HGPS cell (cell line): ENCODE measurements around a stretch of chr12.

- RRBS = no CpG with 5 or more reads among the region's 10 CpGs
These were observed 5.7 kb upstream of the MFAP5 start for GRCh38 chr12:8668174-8668831.

- RRBS = no CpG with 5 or more reads among the region's 5 CpGs
These were observed 48.1 kb upstream of the A2ML1 start for GRCh38 chr12:8774195-8774891.

GRCh38 chr12:8912909-8913404, 1.4 kb upstream of the PHC1 start:
- RRBS = no CpG with 5 or more reads among the region's 9 CpGs

DNA sequence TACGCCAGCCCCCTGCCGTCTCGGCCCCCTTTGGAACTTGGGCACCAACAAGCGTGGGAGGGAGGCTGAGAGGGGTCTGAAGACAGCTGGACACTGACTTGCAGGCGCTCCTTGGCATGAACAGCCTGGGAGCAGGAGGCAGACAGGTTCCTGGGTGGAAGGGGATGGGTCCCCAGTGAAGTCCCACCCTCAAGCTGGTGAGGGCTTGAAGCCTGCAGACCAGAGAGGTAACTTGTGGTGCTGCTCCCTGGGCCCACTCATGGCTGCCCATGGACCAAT, 50.3 kb downstream of the A2M start:
- RRBS = no CpG with 5 or more reads among the region's 5 CpGs

DNA sequence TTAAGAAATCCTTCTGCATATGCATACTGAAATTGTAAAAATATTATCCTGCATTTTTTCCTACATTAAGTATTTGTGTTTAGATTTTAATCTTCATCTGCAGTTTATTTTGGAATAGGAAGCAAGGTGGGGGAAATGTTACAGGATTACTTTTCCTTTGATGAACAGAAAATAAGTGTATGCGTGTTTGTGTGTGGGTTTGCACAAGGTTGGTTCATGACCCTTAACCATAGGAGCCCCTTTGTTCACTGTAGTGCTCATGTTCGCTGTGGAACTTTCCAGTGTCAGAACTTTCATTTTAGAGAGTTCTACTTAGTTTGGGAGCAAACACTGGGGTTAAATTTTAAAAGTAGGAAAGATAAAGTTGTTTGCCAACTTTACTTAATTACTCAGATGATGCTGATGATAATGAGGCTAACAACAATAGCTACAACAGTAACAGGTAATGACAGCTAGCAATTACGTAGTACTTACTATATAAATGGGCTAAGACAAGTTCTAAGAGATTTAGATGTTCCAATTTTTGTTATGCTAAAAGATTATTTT, 6.5 kb upstream of the A2M start:
- RRBS = no CpG with 5 or more reads among the region's 3 CpGs

DNA sequence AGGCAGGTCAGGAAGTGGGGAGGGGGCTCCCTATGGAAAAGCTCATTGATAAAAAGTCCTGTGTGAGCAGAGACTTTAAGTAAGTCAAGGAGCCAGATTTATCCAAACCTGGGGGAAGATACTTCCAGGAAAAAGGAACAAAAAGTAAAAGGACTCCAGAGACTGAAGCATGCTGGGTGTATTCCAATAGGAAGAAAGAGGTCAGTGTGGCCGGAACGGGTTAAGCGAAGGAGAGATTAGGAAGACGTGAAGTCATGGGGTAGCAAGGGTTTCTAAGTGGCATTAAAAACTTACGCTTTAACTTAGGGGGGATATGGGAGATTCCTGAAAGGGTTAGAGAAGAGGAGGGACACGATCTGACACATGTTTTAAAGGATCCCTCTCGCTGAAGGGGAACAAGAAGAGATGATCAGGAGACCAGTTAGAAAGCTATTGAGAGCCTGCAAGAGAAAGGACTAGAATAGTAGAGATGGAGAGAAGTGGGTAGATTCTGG, 29.7 kb upstream of the PZP start:
- RRBS = no CpG with 5 or more reads among the region's 7 CpGs

DNA sequence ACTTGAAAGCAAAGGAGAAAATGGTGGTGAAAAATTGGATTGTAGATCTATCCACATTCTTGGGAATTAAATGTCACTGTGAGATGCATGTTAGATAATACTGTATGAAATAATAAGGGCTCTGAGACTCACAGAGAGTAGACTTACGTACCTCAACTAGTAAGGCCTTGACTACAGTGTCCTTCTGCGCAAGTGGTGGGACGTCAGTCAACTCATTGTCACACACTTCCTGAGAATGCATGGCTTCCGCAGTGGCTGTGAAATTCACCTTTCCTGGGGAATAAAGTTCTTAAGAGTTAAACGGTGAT, 32.5 kb upstream of the PZP start:
- RRBS = no CpG with 5 or more reads among the region's 5 CpGs

DNA sequence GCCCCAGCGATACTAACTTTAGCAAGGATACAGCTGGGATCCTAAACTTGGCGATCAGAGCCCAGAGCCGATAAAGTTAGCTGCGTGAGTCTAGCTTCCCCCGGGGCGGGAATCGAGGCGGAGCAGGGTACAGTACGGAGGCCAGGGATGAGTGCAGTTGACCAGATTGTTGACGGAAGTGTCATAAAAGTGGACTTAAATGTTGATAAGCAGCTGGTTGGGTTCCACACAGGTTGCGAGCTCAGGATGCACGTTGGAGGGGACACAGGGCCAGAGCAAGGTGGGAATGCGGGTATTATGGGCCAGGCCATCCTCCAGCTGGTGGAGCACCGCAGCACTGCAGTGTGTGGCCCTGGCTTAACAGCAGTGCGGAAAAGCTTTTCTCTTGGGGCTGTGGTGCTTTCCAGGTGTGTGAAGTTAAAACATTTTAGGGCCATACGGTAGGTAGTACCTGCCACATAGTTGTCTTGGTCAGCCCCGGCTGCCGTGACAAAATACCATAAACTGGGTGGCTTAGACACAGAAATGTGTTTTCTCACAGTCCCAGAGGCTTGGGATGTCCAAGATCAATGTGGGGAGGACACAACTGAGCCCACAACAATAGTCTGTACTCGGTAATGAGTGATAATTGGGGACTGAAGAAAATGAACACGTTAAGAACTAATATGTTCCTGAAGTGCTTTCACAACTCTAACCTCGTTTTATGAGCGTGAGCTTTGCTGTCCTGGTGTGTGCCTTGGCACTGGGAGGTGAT, 76.2 kb upstream of the PZP start:
- RRBS = no CpG with 5 or more reads among the region's 22 CpGs

GRCh38 chr12:9364027-9365417, 156.3 kb upstream of the PZP start:
- RRBS = no CpG with 5 or more reads among the region's 17 CpGs

- RRBS = no CpG with 5 or more reads among the region's 14 CpGs
These were observed 160.4 kb downstream of the KLRB1 start for GRCh38 chr12:9447297-9447728.

DNA sequence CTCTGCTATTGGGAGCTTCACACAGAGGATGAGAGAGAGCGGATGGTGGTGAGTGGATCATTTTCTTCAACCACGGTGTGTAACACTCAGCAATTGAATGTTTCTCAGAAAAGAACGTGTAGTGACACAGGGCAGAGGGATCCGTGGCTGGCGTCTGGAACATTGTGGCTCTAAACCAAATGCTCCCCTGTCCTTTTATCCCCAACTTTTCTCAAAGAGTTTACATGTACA, 26.5 kb upstream of the CLEC2D start:
- RRBS = no CpG with 5 or more reads among the region's 5 CpGs

- RRBS = no CpG with 5 or more reads among the region's 6 CpGs
These were observed 21.4 kb downstream of the CLEC2A start for GRCh38 chr12:9910752-9911106.

GRCh38 chr12:10089034-10089323, 9.8 kb downstream of the CLEC1A start:
- RRBS = no CpG with 5 or more reads among the region's 3 CpGs

- RRBS = no CpG with 5 or more reads among the region's 1 CpG
These were observed 5.7 kb downstream of the CLEC1A start for GRCh38 chr12:10093084-10093400.

- RRBS = no CpG with 5 or more reads among the region's 12 CpGs
These were observed 5.4 kb downstream of the TMEM52B start for GRCh38 chr12:10184084-10184836.

DNA sequence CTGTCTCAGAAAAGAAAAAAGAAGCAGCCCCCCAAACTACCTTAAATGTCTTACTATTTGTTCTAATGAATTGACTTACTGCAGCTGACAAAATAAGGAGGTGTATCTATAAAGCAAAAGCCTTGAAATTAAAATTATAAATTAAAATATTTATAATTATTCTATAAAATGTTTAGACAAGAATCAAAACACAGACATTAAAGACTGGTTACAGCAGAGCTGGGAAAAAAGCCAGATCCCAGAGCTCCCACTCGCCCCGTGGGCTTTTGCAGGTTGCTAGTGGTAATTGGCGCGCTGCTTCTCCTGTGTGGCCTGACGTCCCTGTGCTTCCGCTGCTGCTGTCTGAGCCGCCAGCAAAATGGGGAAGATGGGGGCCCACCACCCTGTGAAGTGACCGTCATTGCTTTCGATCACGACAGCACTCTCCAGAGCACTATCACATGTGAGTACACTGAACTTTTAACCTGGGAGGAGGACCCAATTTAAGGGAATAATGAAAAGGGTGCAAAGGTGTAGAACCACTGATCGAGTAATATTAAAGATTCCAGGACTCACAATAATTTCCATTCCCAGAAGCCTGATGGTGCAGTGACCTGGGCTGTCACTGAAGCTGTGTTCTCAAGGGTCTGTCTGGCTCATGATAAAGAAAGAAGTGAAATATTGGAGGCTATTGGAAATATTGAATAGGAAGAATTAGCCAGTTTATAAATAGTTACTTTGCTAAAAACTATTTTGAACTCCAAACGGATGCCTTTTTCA, 7.5 kb downstream of the TMEM52B start:
- RRBS = no CpG with 5 or more reads among the region's 12 CpGs

GRCh38 chr12:10243900-10244379, 31.3 kb downstream of the GABARAPL1 start:
- RRBS = no CpG with 5 or more reads among the region's 9 CpGs

- RRBS = no CpG with 5 or more reads among the region's 27 CpGs
These were observed 25.0 kb downstream of the KLRK1 start for GRCh38 chr12:10364379-10365683.

DNA sequence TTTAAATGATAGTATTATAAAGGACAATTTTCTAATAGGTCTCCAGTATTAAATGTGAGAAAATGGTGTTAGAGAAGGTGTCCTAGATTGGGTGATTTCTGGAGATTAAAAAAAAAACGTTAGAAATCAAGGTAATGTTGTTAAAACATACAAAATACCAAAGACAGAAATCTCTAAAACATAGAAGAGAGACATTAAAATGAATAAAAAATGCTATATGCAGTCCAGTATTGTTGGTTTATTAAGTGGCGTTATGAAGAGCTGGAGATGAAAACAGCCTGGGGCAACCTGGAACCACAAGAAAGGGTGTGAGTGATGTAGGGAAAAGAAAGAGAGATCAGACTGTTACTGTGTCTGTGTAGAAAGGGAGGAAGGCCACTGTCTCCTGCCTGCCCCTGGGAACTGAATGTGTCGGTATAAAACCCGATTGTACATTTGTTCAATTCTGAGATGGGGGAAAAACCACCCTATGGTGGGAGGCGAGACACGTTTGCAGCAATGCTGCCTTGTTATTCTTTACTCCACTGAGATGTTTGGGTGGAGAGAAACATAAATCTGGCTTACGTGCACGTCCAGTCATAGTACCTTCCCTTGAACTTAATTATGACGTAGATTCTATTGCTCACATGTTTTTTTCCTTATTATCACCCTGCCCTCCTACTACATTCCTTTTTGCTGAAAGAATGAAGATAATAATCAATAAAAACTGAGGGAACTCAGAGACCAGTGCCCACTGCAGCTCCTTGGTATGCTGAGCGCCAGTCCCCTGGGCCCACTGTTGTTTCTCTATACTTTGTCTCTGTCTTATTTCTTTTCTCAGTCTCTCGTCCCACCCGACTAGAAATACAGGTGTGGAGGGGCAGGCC, 4.7 kb upstream of the KLRK1 start:
- RRBS = no CpG with 5 or more reads among the region's 12 CpGs

DNA sequence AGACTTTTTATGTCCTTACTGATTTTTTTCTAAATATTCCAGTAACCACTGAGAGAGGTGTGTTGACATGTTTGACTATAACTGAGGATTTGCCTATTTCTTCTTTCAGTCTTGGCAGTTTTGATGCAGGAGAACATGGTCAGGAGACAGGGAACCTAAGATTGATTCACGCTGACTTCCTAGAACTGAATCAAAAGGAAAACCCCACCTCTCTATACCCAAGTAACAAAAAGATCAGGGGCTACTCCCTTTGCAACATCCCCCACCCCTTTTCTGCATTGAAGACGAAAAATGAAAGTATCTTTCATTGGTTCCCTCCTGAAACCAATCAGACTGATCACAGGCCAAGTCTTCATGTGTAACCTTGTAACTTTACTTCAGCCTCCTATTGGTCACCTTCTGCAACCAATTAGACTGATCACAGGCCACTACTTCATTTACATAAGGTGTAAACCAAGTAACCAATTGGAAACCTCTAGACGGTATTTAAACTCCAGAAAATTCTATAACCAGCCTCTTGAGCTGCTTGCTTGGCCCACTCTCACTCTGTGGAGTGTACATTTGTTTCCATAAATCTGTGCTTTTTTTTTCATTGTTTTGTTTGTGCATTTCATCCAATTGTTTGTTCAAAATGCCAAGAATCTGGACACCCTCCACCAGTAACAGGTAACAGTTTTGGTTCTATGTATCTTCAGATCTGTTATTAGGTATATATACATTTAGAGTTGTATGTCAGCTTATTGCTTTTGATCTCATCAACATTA, 47.3 kb downstream of the EIF2S3B start:
- RRBS = no CpG with 5 or more reads among the region's 3 CpGs